Tongue (tissue), 2 donors: Measurements from ENCODE around the genes SLC38A8 and DNAAF1.

- RAMPAGE, long total RNA = no peak
These were observed 37.4 kb downstream of the BCO1 start for GRCh38 chr16:81275770-81276309.

GRCh38 chr16:81448349-81449126 lies 3.9 kb downstream of the CMIP start:
- RAMPAGE, long total RNA = no peak

DNA sequence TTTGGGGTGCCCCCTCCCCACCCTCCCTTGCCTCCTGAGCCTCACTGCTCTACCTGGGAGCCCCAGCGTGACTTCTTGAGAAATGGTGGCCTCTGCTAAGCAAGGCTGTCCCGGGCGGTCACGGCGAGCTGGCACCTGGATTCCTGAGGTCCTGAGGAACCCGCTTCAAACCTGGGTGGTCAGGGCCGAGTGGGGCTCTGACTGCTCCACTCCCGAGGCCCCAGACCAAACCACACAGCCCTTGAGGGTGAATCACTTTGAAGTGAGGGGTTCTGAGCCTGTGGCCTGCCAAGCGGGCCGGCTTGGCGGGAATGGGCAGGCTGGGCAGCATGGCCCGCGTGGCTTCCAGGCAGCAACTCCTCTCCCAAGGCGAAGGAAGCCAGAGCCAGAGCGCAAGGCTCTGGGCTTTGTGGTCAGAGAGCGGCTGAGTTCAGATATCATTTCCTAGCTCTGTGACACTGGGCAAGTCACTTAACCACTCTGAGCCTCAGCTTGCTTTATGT lies 42.6 kb downstream of the CMIP start:
- RAMPAGE, long total RNA = no peak

DNA sequence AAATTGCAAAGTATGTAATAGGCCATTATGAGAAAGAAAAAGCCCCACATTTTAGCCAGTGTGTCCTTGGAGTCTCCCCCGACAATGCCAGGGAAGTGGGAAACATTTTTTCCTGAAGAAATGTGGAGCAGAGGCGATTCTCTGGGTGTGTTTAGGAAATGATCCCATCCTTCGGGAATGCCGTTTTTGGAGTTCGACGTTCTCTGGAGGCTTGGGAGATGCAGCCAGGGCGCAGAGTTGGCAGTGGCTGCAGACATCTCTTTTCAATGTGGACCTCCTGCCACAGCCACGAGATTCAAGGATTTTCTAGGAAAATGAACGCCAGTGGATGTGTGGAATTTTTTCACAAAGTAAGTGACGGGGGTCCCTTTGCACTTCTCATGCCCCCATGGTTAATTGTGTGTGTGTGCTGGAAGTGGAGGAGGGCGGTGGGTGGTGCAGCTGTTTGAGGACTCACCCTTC lies 73.1 kb downstream of the CMIP start:
- RAMPAGE, long total RNA = no peak

- RAMPAGE, long total RNA = no peak
These were observed 76.7 kb downstream of the CMIP start for GRCh38 chr16:81520999-81521975.

DNA sequence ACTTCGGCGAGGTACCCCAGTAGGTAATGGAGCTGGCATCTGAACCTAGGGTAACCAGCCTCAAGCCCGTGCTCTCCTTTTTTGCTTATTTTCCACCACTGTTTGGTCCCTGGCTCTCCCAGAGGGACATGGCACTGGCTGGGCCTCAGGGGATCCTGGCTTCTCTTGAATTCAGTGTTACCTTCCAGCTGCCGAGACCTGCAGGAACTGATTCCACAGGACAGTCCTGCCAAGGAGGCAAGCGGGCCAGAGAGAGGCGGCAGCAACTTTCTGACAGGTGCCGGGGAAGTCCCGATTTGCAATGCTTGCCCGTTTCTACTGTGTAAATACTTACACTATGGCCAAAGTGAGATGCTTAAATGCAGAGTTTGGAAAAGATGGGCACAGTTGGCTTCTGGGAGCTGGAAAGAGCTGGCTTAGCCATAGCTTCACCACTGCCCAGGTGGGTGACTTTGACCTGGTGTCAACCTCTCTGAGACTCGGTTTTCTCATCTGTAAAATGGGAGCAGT lies 124.8 kb downstream of the CMIP start:
- RAMPAGE, long total RNA = no peak

- RAMPAGE, long total RNA = no peak
These were observed 160.4 kb downstream of the CMIP start for GRCh38 chr16:81604851-81605537.

DNA sequence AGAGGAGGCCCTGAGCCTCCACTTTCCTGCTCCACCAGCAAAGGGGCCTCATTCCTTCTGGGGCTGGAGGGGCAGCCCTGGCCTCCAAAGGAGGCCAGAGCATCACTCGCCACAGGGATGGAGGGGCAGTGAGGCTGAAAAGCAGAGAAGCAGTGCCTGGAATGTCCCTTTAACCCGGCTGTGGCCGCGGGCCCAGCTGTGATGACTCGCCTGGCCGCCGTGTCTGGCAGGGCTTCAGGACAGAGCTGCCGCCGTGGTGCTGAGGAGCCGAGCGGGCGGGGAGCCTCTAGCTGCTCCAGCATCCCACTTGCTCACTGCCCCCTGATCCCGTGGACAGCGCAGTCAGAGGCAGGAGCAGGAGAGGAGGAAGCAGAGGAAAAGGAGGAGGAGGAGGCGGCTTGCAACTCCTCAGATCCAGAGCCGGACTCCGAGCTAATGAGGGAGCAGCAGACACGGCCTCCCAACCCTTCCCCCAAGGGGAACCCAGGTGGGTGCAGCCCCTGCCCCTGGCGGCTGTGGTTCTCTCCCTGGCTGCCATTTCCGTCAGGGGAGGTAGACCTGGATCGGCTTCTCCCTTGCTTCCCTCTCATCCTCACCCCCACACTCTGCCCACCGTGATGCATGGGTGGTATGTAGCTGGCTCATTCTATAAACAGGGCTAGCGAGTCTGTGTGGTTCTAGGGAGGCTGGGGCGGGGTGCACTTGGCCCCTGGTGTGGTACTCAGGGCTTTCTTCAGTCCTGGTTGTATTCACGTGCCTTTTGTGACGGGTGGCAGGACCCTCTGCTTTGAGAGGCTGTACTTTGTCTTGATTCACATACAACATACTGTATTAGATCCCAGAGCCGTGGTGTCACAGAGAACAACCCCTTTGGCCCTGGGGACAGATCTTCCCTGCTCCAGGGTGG lies 165.7 kb downstream of the CMIP start:
- RAMPAGE, long total RNA = no peak

DNA sequence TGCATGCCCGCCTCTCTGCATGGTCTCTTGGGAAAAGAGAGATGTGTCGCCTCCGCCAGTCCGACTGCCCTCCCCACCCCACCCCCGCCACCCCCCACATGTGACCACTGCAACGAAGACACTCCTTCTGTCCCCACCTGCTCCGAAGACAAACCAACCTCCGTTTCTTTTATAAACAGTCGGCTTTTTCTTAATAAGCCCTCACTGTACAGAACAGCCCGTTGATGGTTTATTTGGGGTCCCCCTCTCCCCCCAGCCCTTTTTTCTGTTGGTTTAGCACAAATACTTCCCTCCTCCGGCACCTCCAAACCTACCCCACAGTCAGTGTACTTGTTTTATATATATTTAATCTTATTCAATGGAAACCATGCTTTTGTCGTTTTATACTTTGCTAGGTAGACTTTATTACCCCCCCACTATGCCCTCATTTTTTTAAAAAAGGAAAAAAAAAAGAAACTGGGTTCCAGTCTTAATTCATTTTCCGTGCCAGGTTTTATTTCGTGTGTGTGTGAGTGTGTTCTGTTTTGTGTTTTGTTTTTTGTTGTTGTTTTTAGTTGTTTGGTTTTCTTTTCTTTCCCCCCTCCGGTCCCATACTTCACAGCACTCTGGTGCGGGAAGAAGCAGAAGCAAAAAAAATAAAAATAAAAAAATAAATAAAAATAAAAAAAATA lies 68.0 kb upstream of the PLCG2 start:
- RAMPAGE, long total RNA = no peak

GRCh38 chr16:81783918-81784563 lies 5.0 kb downstream of the PLCG2 start:
- RAMPAGE, long total RNA = no peak

DNA sequence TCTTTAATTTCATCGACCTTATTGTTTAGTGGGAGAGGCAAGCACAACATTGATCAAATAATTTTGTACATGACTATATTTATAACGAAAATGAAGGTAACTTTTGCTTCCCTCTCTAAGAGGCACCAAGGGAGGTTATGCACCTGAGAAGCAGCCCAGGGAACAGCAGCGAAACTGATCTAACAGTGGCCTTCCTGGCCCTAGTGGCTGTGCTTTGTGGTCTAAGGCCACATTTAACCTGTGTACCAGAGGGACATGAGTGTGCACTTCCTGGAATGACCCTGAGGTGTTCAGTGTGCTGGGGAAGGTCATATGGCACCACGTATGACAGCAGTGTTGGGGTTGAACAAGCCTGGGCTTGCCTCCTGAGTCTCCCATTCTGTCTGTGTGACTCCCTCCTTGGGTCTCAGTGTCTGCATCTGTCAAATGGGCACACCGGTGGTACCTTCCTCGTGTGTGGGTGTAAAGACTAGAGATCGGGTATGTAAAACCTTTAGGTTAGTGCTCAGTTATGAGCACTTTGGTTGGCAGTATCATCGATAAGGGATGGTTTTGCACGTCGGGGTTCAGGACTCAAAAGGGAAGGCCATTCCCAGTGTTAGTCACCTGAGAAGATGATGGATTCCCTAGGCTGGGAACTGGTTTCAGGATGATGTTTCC lies 31.8 kb downstream of the PLCG2 start:
- RAMPAGE, long total RNA = no peak

DNA sequence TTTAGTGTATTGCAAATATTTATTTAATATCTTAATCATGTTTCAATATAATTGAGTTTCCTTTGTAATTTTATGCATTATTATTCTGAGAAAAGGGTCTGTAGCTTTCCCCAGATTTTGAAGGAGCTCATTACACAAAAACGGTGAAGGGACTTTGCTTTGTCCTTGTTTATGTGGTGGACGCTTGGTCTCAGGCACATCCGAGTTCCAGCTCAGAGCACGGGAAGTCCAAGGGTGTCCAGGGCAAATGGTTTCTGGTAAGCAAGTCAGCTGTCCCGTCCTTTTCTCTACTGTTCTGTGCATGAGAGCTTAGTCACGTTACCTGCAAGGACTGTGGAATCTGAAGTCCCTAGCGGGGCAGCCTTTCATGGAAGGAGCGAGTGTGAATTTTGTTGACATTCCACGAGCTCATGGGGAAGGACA lies 109.4 kb downstream of the SDR42E1 start:
- RAMPAGE, long total RNA = no peak

DNA sequence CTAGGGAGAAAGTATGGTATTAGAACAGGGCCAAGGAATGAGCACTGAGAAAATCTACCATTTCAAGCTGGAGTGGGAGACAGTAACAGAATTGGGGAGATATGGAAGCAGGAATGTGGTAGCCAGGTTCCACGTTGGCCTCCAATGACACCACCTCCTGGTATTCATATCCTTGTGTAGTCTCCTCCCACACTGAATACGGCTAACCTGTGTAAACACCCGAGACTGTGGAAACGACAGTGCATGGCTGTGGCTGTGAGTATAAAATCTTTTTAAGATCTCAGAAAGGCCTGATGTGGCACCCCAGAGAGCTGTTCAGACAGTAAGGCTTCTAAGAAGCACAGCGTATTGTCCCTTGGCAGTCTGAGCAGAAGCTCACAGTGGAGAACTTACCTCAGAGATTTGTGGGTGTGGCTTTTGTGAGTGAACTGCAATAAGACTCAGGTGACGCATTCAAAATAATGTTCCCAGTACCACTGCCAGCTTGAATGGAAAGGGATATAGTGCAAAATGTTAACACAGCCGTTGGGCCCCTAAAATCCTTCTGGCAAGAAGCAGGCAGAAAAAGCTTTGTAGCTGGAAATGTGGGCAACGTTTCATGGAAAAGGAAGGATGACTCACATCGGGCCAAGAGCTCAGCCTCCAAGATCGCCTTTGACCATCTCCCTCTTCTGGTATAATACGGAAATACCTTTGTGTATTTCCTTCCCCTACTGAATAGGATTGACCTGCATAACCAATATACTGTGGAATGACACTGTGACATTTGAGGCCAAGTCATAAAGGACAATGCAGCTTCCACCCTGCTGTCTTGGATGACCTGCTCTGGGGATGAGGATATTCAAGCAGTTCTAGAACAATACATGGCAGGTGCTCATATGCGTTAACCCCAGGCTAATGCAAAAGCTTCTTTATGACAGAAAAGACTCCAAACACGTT lies 14.3 kb downstream of the SDR42E1 start:
- RAMPAGE, long total RNA = no peak

- RAMPAGE, long total RNA = no peak
These were observed 35.6 kb downstream of the HSD17B2 start for GRCh38 chr16:82070373-82071355.

- RAMPAGE, long total RNA = no peak
These were observed 475.4 kb downstream of the CDH13 start for GRCh38 chr16:83102091-83102686.

- RAMPAGE, long total RNA = no peak
These were observed 463.9 kb upstream of the HSBP1 start for GRCh38 chr16:83343940-83344304.

DNA sequence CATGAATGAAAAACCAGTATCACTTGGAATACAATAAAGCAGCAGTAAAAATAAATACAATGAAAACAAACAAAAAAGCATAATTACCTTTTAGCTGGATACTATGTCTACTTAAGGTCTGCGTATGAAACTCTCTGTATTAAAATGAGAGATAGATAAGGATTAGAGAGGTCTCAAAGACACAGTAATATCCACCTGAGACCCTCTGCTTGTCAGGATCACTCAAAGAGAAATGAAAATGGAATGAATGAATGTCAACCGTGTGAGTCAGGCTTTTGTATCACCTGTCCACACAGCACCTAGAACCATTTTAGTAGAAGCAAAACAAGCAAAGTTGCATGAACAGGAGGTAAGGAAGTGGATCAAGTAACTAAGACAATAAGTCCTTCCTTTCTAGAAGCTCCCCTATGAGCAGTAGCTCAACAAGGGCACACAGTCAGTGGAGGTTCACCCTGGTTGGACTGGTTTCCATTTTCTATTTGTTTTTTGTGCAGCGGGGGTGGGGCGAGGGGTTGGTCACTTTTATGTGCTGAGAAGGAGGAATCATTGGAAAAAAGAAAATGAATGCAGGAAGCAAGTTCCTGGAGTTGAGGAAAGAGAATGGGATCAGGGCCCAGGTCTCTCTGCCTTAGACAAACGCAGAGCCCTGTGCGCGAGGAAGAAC lies 4.1 kb upstream of the HSBP1 start:
- RAMPAGE, long total RNA = no peak

DNA sequence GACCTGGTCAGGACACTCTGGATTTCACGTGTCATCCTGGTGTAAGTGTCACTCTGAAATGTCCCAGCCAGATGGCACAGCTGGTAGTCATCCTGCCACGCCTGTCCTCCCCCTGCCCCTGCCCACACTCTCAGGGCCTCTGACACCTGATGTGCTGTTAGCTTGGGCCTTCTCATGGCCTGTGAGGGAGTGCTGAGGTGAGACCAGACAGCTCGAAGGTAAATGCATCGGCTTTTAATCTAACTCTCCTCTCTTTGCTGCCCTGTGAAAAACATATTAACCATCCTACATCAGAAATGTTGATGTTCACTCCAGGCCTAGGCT lies 13.7 kb downstream of the MLYCD start:
- RAMPAGE, long total RNA = no peak

DNA sequence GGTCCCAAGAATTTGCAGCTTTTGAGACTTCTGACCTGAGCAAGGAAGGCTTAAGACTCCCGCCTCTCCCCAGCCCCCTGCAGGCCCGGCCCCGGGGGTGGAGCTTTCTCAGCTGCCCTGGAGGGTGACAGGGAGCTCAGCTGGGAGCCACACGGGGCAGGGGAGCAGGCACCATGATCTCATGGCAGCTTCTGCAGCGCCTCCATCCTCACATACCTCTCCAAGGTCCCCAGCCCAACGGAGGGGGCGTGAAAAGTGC lies at the start of gene SLC38A8:
Gene SLC38A8 (minus strand): TSS at position 16 of the 259 bp plus-strand sequence.
- RAMPAGE, long total RNA = no peak

- RAMPAGE, long total RNA = no peak
These were observed at the start of gene DNAAF1 for GRCh38 chr16:84144990-84145618. TSS of gene DNAAF1 (plus strand) at chr16:84145308.